ENCODE measurements around the genes SCG5 and PGBD4.

GRCh38 chr15:31458900-31459533 lies 132.4 kb downstream of the KLF13 start:
- RAMPAGE, long total RNA: no peak
- RRBS: no CpG with 5 or more reads among the region's 6 CpGs
PRO-cap:
- standard: no peak
- CoPRO, capped RNA only, 2 experiments: no peak in any of the 2 experiments
- CoPRO, capped and uncapped RNA, 2 experiments: no peak in any of the 2 experiments
- CoPRO, uncapped RNA only, 2 experiments: no peak in any of the 2 experiments
CAGE:
- cytosol, long polyA plus RNA: no peak
- long polyA plus RNA: no peak
- nucleolus, long total RNA: no peak
- nucleus, long polyA plus RNA: no peak

- RAMPAGE, long total RNA: no peak
- RRBS: no CpG with 5 or more reads among the region's 7 CpGs
PRO-cap:
- standard: no peak
- CoPRO, capped RNA only, 2 experiments: no peak in any of the 2 experiments
- CoPRO, capped and uncapped RNA, 2 experiments: no peak in any of the 2 experiments
- CoPRO, uncapped RNA only, 2 experiments: no peak in any of the 2 experiments
CAGE:
- cytosol, long polyA plus RNA: no peak
- long polyA plus RNA: no peak
- nucleolus, long total RNA: no peak
- nucleus, long polyA plus RNA: no peak
These were observed 162.0 kb downstream of the KLF13 start for GRCh38 chr15:31488365-31489397.

DNA sequence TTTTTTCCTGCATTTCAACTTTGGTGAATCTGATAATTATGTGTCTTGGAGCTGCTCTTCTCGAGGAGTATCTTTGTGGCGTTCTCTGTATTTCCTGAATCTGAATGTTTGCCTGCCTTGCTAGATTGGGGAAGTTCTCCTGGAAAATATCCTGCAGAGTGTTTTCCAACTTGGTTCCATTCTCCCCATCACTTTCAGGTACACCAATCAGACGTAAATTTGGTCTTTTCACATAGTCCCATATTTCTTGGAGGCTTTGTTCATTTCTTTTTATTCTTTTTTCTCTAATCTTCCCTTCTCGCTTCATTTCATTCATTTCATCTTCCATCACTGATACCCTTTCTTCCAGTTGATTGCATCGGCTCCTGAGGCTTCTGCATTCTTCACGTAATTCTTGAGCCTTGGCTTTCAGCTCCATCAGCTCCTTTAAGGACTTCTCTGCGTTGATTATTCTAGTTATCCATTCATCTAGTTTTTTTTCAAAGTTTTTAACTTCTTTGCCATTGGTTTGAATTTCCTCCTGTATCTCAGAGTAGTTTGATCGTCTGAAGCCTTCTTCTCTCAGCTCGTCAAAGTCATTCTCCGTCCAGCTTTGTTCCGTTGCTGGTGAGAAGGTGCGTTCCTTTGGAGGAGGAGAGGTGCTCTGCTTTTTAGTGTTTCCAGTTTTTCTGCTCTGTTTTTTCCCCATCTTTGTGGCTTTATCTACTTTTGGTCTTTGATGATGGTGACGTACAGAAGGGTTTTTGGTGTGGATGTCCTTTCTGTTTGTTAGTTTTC lies 238.8 kb downstream of the OTUD7A start:
- RAMPAGE, long total RNA: no peak
- RRBS: no CpG with 5 or more reads among the region's 13 CpGs
PRO-cap:
- standard: no peak
- CoPRO, capped RNA only, 2 experiments: no peak in any of the 2 experiments
- CoPRO, capped and uncapped RNA, 2 experiments: no peak in any of the 2 experiments
- CoPRO, uncapped RNA only, 2 experiments: no peak in any of the 2 experiments
CAGE:
- cytosol, long polyA plus RNA: no peak
- long polyA plus RNA: no peak
- nucleolus, long total RNA: no peak
- nucleus, long polyA plus RNA: no peak

GRCh38 chr15:31739978-31740772 lies 130.3 kb downstream of the OTUD7A start:
- RAMPAGE, long total RNA: no peak
- RRBS: no CpG with 5 or more reads among the region's 15 CpGs
PRO-cap:
- standard: no peak
- CoPRO, capped RNA only, 2 experiments: no peak in any of the 2 experiments
- CoPRO, capped and uncapped RNA, 2 experiments: no peak in any of the 2 experiments
- CoPRO, uncapped RNA only, 2 experiments: no peak in any of the 2 experiments
CAGE:
- cytosol, long polyA plus RNA: no peak
- long polyA plus RNA: no peak
- nucleolus, long total RNA: no peak
- nucleus, long polyA plus RNA: no peak

GRCh38 chr15:32641291-32642185 lies at the start of gene SCG5:
SCG5 (plus strand) TSS chr15:32641710.
- RAMPAGE, long total RNA: no peak
- RRBS: no CpG with 5 or more reads among the region's 24 CpGs
PRO-cap:
- standard: no peak
- CoPRO, capped RNA only, 2 experiments: no peak in any of the 2 experiments
- CoPRO, capped and uncapped RNA, 2 experiments: peak in 1 of 2 experiments; most common plus-strand start chr15:32641536 (in 1)
- CoPRO, uncapped RNA only, 2 experiments: peak in 2 of 2 experiments; most common plus-strand start chr15:32641402 (in 1)
CAGE:
- cytosol, long polyA plus RNA: no peak
- long polyA plus RNA: no peak
- nucleolus, long total RNA: no peak
- nucleus, long polyA plus RNA: no peak

GRCh38 chr15:32800598-32801023 lies 82.8 kb downstream of the GREM1 start:
- RAMPAGE, long total RNA: no peak
- RRBS: no CpG with 5 or more reads among the region's 1 CpG
PRO-cap:
- standard: no peak
- CoPRO, capped RNA only, 2 experiments: no peak in any of the 2 experiments
- CoPRO, capped and uncapped RNA, 2 experiments: no peak in any of the 2 experiments
- CoPRO, uncapped RNA only, 2 experiments: no peak in any of the 2 experiments
CAGE:
- cytosol, long polyA plus RNA: no peak
- long polyA plus RNA: no peak
- nucleolus, long total RNA: no peak
- nucleus, long polyA plus RNA: no peak

DNA sequence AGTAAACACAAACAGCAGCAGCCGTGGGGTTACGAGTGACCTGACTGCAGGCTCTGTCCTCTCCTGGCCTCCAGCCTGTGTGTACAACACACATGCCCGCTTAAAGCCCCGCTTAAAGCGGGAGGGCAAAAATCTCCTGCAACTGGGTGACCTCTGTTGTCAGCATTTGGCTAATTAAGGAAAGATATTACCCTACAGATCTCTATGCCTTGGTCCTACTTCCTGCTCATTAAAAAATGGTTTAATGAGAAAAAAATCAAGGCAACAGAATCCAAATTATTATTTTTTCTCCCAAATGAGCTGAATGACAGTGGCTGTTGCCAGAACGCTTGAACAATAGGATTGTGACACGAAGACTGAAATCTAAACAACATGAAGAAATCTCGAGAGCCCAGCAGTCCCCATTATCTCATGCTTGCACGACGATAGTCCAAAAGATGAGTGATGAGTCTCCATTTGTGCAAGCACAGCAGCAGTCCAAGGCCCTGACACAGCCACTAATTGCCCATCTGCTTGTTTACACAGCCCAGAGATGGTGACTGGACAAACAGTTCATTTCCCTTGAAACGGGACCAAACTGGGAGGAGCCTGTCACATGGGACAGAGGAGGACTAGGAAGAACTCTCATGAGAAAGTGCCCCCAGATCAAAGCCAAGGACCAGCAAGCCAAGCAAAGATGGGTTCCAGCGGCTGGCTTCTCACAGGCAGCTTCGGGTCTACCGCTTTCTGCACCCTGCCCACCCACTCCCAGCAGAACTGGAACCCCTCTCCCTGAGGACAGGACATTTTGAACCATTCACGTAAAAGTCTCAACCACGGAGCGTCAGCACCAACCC lies 120.9 kb downstream of the GREM1 start:
- RAMPAGE, long total RNA: no peak
- RRBS: no CpG with 5 or more reads among the region's 17 CpGs
PRO-cap:
- standard: no peak
- CoPRO, capped RNA only, 2 experiments: no peak in any of the 2 experiments
- CoPRO, capped and uncapped RNA, 2 experiments: no peak in any of the 2 experiments
- CoPRO, uncapped RNA only, 2 experiments: no peak in any of the 2 experiments
CAGE:
- cytosol, long polyA plus RNA: no peak
- long polyA plus RNA: no peak
- nucleolus, long total RNA: no peak
- nucleus, long polyA plus RNA: no peak

DNA sequence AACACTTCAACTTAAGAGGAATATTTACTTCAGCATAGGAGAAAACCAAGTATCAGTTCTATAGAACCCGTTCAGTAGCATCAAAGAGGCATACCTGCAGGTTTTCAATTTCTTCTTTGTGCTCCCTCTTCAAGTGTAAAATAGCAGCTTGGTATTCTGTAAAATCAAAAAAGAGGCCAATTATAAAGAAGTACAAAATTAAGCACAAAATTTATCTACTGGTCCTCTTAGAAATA lies 186.7 kb downstream of the FMN1 start:
- RAMPAGE, long total RNA: no peak
- RRBS: no CpG with 5 or more reads among the region's 1 CpG
PRO-cap:
- standard: no peak
- CoPRO, capped RNA only, 2 experiments: no peak in any of the 2 experiments
- CoPRO, capped and uncapped RNA, 2 experiments: no peak in any of the 2 experiments
- CoPRO, uncapped RNA only, 2 experiments: no peak in any of the 2 experiments
CAGE:
- cytosol, long polyA plus RNA: no peak
- long polyA plus RNA: no peak
- nucleolus, long total RNA: no peak
- nucleus, long polyA plus RNA: no peak

DNA sequence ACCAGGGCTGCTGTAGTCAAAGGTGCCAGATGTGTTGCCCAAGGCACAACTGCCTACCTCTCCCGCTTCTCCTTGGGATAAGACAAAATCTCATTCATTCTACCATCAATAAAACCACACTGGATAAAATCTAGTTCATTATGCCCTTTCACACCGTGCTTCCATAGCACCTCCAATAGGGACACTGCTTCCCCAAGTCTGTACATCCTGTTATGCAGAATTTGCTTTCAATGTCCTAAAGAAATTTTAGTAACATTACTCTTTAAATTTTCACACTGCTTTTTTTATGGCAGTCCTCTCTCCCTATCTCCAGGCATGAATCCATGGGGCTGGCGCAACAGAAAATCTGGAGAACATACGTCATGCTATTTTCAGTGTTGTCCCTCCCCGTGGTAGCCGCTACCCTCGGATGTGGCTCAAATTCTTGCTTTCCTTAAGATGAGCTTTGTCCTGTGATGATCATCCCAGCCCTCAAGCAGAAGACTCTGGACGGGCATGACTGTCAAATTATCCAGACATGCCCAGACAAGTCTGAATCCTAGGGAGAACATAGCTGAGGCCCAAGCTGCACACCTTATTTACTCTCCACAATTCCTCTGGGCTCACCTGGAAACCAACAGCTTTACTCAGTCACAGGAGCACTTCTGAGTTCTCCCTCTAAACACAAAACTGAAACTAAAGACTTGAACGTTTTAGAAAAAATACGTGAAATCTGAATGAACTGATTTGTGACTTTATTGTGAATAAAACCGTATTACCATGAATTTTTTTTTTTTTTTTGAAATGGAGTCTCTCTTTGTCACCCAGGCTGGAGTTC lies 49.1 kb downstream of the FMN1 start:
- RAMPAGE, long total RNA: no peak
- RRBS: no CpG with 5 or more reads among the region's 11 CpGs
PRO-cap:
- standard: no peak
- CoPRO, capped RNA only, 2 experiments: no peak in any of the 2 experiments
- CoPRO, capped and uncapped RNA, 2 experiments: no peak in any of the 2 experiments
- CoPRO, uncapped RNA only, 2 experiments: no peak in any of the 2 experiments
CAGE:
- cytosol, long polyA plus RNA: no peak
- long polyA plus RNA: no peak
- nucleolus, long total RNA: no peak
- nucleus, long polyA plus RNA: no peak

- RAMPAGE, long total RNA: no peak
- RRBS: no CpG with 5 or more reads among the region's 10 CpGs
PRO-cap:
- standard: no peak
- CoPRO, capped RNA only, 2 experiments: no peak in any of the 2 experiments
- CoPRO, capped and uncapped RNA, 2 experiments: no peak in any of the 2 experiments
- CoPRO, uncapped RNA only, 2 experiments: no peak in any of the 2 experiments
CAGE:
- cytosol, long polyA plus RNA: no peak
- long polyA plus RNA: no peak
- nucleolus, long total RNA: no peak
- nucleus, long polyA plus RNA: no peak
These were observed 46.1 kb downstream of the FMN1 start for GRCh38 chr15:33148150-33149055.

DNA sequence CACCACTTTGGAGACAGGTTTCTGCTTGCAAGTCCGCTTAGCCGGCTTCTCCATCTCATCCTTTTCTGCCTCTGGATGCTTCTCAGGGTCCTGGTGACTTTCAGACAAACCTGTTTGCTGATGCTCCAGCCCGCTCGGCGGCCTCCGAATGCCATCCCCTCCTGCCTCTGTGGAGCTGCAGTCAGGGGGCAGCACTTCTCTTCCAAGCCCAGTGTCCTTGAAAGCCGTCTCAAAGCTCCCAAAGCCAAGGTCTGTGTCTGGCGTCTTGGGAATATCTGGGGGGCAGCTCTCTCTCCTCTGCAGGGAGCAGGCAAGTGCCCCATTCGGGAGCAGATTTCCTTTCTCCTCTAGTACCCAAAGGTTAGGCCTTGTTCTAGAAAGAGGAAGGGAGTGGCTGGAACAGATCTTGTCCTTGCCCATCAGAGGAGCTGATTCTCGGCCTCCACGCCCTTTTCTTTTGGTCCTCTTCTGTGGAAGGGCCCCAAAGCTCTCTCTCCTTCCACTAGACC lies 40.5 kb downstream of the FMN1 start:
- RAMPAGE, long total RNA: no peak
- RRBS: no CpG with 5 or more reads among the region's 11 CpGs
PRO-cap:
- standard: no peak
- CoPRO, capped RNA only, 2 experiments: no peak in any of the 2 experiments
- CoPRO, capped and uncapped RNA, 2 experiments: no peak in any of the 2 experiments
- CoPRO, uncapped RNA only, 2 experiments: no peak in any of the 2 experiments
CAGE:
- cytosol, long polyA plus RNA: no peak
- long polyA plus RNA: no peak
- nucleolus, long total RNA: no peak
- nucleus, long polyA plus RNA: no peak

GRCh38 chr15:34039492-34040125 lies 605 bp upstream of the AVEN start:
- RAMPAGE, long total RNA: no peak
- RRBS: no CpG with 5 or more reads among the region's 7 CpGs
PRO-cap:
- standard: no peak
- CoPRO, capped RNA only, 2 experiments: no peak in any of the 2 experiments
- CoPRO, capped and uncapped RNA, 2 experiments: no peak in any of the 2 experiments
- CoPRO, uncapped RNA only, 2 experiments: no peak in any of the 2 experiments
CAGE:
- cytosol, long polyA plus RNA: no peak
- long polyA plus RNA: no peak
- nucleolus, long total RNA: no peak
- nucleus, long polyA plus RNA: no peak

DNA sequence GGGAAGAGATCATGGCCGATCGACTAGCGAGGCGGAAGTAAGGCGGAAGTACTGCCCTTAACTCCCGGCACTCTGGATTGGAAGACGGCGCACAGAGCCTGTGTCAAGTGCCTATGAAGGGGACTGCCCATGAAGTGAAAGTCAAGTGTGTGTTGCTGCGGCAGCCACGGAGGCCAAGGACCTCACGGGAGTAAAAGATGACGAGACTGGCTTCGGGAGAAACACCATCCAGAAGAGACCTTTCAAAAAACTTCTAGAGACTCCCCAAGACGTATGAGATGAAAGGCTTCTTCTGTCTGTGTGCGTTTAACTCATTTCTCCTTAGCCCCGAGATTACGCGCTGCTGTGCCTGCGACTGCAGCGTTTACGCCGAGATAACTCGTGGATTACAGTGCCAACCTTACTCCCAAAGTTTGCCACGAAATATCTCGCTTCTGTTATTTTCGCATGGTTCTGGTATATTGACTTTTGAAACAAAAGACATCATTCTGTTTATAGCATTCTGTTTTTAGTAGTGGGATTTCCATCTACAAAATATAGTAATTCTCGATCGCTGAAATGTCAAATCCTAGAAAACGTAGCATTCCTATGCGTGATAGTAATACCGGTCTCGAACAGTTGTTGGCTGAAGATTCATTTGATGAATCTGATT lies at the start of gene PGBD4:
Gene PGBD4, plus strand, starts transcription at position 110 of the 652 bp plus-strand sequence.
- RAMPAGE, long total RNA: start-site peak on the plus strand centred at position 99 of the sequence, 24 bp wide, 19 and 26 reads in 2 replicates
- RRBS: no CpG with 5 or more reads among the region's 32 CpGs
PRO-cap:
- standard: bidirectional peak, plus-strand start at position 144 of the sequence, minus-strand start outside the sequence
- CoPRO, capped RNA only, 2 experiments: peak in 2 of 2 experiments; most common plus-strand start position 144 of the sequence (in 2)
- CoPRO, capped and uncapped RNA, 2 experiments: peak in 2 of 2 experiments; most common plus-strand start position 144 of the sequence (in 2)
- CoPRO, uncapped RNA only, 2 experiments: peak in 2 of 2 experiments; most common plus-strand start position 77 of the sequence (in 1)
CAGE:
- cytosol, long polyA plus RNA: start-site peak on the plus strand centred at position 119 of the sequence, 39 bp wide, 158 and 105 reads in 2 replicates
- long polyA plus RNA: no peak
- nucleolus, long total RNA: no peak
- nucleus, long polyA plus RNA: no peak

GRCh38 chr15:34291551-34292013 lies 46.0 kb downstream of the SLC12A6 start:
- RAMPAGE, long total RNA: no peak
- RRBS: no CpG with 5 or more reads among the region's 6 CpGs
PRO-cap:
- standard: no peak
- CoPRO, capped RNA only, 2 experiments: no peak in any of the 2 experiments
- CoPRO, capped and uncapped RNA, 2 experiments: no peak in any of the 2 experiments
- CoPRO, uncapped RNA only, 2 experiments: no peak in any of the 2 experiments
CAGE:
- cytosol, long polyA plus RNA: no peak
- long polyA plus RNA: no peak
- nucleolus, long total RNA: no peak
- nucleus, long polyA plus RNA: no peak

GRCh38 chr15:34378988-34379918 lies 12.3 kb upstream of the LPCAT4 start:
- RAMPAGE, long total RNA: no peak
- RRBS: no CpG with 5 or more reads among the region's 8 CpGs
PRO-cap:
- standard: no peak
- CoPRO, capped RNA only, 2 experiments: no peak in any of the 2 experiments
- CoPRO, capped and uncapped RNA, 2 experiments: no peak in any of the 2 experiments
- CoPRO, uncapped RNA only, 2 experiments: peak in 1 of 2 experiments; most common minus-strand start chr15:34379301 (in 1)
CAGE:
- cytosol, long polyA plus RNA: start-site peak on the minus strand at chr15:34379528-34379549, 47 and 14 reads in 2 replicates
- long polyA plus RNA: start-site peak on the minus strand at chr15:34379157-34379549, 932 and 643 reads in 2 replicates
- nucleolus, long total RNA: no peak
- nucleus, long polyA plus RNA: start-site peak on the minus strand at chr15:34379127-34380056, 4,775 and 5,009 reads in 2 replicates

GRCh38 chr15:34584342-34584858 lies 949 bp upstream of the GOLGA8B start:
- RAMPAGE, long total RNA: no peak
- RRBS: 82% methylated on average over 8 of the region's 17 CpGs
PRO-cap:
- standard: no peak
- CoPRO, capped RNA only, 2 experiments: no peak in any of the 2 experiments
- CoPRO, capped and uncapped RNA, 2 experiments: no peak in any of the 2 experiments
- CoPRO, uncapped RNA only, 2 experiments: no peak in any of the 2 experiments
CAGE:
- cytosol, long polyA plus RNA: no peak
- long polyA plus RNA: no peak
- nucleolus, long total RNA: no peak
- nucleus, long polyA plus RNA: no peak

GRCh38 chr15:34652480-34653440 lies 69.3 kb upstream of the GOLGA8B start:
- RAMPAGE, long total RNA: no peak
- RRBS: no CpG with 5 or more reads among the region's 2 CpGs
PRO-cap:
- standard: bidirectional peak, plus-strand start at chr15:34653015, minus-strand start at chr15:34652694
- CoPRO, capped RNA only, 2 experiments: peak in 2 of 2 experiments; most common plus-strand start chr15:34652996 (in 2); most common minus-strand start chr15:34652713 (in 1)
- CoPRO, capped and uncapped RNA, 2 experiments: peak in 1 of 2 experiments; most common plus-strand start chr15:34652996 (in 1); most common minus-strand start chr15:34652696 (in 1)
- CoPRO, uncapped RNA only, 2 experiments: peak in 2 of 2 experiments; most common plus-strand start chr15:34653011 (in 1); most common minus-strand start chr15:34652717 (in 1)
CAGE:
- cytosol, long polyA plus RNA: no peak
- long polyA plus RNA: no peak
- nucleolus, long total RNA: no peak
- nucleus, long polyA plus RNA: no peak